Mammary microvascular endothelial cell (primary cell): ENCODE measurements around the gene KLHL17.

DNA sequence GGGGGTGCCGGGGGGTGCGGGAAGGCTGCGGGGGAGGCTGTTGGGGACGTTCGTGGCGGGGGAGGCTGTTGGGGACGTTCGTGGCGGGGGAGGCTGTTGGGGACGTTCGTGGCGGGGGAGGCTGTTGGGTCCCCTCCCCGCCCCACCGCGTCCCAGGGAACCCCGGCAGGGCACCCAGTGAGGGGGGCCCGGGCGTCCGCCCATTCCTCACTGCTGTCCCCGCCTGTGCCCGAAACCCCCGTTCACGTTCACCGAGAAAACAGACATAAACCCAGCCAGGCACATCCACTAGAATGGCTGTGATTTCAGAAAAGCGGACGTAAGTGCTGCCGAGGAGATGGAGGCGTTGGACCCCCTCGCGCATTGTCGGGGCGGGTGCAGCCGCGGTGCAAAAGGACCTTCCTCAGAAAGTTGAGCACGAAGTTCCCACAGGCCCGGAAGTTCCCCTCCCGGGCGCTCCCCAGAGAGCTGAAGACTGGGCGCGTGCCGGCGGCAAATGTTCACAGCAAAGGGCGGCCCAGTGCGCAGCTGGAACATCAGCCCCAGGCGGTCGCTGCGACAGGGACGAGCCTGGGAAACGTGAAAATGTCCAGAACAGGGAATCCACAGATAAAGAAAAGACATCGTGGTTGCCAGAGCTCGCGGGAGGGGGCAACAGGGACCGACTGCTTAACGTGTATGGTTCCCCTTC lies 18.6 kb upstream of the SAMD11 start:
- RAMPAGE, long total RNA = no peak

DNA sequence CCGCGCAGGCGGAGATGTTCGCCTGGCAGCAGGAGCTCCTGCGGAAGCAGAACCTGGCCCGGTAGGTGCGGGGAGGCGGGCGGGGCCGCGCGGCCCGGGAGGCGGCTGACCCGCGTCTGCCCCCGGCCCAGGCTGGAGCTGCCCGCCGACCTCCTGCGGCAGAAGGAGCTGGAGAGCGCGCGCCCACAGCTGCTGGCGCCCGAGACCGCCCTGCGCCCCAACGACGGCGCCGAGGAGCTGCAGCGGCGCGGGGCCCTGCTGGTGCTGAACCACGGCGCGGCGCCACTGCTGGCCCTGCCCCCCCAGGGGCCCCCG lies 16.7 kb downstream of the NOC2L start:
- RAMPAGE, long total RNA = no peak

GRCh38 chr1:960272-961248 lies at the start of gene KLHL17:
Gene KLHL17, plus strand, starts transcription at chr1:960584.
- RAMPAGE, long total RNA = no peak

GRCh38 chr1:974541-975562 lies 7.0 kb downstream of the PERM1 start:
- RAMPAGE, long total RNA = no peak

- RAMPAGE, long total RNA = no peak
These were observed 1.4 kb downstream of the AGRN start for GRCh38 chr1:1021096-1021977.

DNA sequence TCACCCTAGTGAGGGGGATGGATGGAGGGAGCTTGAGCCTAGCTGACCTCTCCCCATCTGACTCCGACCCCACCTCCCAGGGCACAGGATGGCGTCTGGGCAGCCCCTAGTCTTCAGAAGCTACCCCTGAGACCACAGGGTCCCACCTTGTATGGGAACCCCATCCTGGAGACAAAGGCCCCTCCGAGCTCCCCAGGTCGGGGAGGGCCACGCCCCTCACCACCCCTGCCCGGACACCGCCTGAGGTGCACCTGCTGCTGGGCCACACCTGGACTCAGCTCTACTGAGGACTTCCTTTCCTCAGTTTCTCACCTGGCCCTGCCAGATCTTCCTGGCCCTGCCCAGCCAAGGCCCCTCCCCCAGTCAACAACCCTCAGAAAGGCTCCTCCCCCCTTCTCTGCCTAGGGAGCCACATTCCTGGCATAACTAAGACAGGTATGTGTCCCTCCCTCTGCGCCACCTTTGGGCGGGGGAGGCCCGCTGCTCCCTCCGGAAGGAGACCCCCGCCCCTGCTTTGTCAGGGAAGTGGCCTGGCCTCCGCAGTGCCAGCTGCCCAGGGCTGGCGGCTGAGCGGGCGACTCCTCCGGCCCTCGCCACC lies 4.6 kb downstream of the AGRN start:
- RAMPAGE, long total RNA = no peak

- RAMPAGE, long total RNA = no peak
These were observed 25.8 kb downstream of the AGRN start for GRCh38 chr1:1045559-1046301.

DNA sequence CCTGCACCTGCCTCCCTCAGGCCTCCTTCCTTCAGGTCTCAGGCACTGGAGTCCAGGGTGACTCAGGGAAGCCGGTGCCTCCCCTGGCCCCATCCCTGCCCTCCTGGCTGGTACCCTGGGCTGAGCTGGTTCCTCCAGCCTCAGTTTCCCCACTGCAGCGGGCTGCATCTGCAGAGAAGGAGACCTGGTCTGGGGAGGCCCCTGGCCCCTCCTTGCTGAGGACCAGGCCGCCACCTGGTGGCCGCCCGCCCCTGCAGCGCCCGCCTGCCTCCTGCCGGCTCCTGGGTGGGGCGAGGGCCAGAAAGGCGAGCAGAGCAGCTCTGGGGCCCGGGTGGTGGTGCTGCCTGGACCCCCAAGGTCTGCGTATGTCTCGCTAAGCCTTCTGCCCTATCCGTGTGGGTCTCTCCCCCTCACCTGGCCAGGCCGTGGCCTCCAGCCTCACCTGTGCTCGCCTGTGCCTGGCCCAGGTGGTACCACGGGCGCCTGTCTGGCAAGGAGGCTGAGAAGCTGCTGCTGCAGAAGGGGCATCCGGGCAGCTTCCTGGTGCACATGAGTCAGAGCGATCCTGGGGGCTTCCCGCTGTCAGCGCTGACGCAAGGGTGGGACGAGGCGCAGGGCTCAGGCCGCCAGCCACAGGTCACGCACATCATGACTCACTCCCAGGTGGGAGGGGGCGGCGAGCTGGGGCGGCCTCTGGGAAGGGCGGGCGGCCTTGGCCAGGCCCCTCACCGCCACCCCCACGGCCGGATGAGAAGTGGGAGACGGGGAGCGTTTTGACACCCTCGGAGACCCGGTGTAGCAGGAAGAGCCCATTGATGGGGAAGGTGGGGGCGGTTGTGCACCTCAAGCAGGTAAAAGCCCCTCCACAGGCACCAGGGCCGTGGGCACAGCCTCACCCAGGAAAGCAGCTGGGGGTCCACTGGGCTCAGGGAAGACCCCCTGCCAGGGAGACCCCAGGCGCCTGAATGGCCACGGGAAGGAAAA lies 10.1 kb downstream of the RNF223 start:
- RAMPAGE, long total RNA = no peak

DNA sequence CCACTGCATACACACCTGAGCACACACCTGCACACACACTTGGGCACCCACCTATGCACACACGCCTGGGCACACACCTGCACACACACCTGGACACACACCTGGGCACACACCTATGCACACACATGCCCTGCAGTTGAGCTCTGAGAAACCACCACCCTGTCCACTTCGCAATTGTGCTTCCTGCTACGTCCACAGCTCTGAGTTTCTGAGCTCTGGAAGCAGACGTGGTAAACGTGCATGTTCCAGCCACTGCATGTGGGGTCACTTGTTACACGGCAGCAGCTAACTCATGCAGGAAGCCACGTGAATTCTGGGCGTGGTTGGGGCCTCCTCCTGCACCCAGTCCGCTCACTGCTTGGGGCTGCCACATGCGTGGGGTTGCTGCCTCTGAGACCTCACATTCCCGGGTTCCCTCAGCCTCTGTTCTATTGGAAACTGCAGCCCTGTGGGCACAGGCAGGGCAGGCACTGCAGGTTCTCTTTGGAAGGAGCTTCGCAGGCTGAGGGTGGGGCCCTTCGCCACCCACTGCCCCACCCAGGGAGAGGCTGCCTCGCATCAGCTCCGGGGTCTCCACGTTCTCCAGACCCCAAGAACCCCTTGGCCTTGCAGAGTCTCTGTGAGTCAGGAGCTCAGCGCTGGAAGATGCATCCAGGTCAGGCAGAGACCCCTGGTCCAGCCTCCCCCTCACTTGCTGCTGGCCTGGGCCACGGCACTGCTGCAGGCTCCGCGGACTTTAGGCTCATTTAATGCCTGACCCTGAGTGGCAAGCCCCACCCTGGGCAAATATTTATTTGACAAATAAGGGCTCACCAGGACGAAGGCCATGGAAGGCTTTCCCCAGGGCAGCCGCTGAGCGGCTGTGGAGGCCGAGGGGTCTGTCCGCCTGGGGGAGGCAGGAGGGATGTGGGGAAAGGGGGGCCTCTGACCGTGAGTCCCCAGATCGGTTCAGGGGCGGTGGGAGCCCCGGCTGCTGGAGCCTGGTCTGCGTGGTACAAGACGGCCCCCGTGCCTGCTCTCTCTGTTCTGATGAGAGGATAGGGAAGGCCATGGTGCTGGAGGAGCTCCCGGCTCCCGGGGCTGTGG lies 8.6 kb upstream of the C1orf159 start:
- RAMPAGE, long total RNA = no peak

DNA sequence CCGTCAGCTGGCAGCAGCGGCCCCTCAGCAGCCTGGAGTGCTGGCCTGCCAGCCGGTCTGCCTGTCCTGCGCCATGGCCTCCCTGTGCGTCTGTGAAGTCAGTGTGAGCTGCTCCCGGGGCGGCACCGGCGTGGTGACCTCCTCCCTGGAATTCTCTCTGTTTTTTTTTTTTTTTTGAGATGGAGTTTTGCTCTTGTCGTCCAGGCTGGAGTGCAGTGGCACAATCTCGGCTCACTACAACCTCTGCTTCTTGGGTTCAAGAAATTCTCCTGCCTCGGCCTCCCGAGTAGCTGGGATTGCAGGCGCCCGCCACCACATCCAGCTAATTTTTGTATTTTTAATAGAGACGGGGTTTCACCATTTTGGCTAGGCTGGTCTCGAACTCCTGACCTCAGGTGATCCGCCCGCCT lies 10.3 kb upstream of the C1orf159 start:
- RAMPAGE, long total RNA = no peak

- RAMPAGE, long total RNA = no peak
These were observed 17.5 kb upstream of the C1orf159 start for GRCh38 chr1:1133355-1133816.

DNA sequence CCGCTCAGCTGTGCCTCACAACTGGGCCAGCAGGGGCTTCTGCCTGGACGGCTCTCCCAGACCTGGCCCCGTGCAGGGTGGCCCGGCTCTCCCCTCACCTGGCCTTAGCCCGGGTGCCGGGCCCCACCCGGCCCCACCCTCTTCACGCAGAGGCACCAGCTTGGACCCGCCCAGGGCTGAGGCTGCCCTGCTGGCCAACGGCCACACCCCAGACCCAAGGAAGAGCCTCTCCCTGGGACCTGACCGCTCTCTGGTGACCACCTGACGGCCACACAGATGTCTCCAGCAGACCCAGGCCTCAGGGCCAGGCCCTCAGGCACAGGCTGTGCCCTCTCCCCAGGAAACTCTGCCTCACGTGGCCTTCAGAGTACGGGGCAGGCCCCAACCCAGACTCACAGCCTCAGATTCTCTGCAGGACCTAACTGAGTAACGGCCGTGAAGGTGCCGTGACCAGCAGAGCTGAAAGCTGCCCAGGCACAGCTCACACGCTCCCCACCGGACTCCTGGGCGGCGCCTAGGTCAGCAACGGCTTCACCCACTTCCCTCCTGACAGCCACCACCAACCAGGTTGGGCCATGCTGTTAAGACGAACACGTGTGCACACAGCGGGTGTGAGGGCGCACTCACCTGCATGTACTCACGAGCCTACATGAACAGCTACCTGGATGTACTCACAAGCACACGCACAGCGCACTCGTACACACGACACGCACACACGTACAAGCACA lies 8.5 kb upstream of the TNFRSF4 start:
- RAMPAGE, long total RNA = no peak

DNA sequence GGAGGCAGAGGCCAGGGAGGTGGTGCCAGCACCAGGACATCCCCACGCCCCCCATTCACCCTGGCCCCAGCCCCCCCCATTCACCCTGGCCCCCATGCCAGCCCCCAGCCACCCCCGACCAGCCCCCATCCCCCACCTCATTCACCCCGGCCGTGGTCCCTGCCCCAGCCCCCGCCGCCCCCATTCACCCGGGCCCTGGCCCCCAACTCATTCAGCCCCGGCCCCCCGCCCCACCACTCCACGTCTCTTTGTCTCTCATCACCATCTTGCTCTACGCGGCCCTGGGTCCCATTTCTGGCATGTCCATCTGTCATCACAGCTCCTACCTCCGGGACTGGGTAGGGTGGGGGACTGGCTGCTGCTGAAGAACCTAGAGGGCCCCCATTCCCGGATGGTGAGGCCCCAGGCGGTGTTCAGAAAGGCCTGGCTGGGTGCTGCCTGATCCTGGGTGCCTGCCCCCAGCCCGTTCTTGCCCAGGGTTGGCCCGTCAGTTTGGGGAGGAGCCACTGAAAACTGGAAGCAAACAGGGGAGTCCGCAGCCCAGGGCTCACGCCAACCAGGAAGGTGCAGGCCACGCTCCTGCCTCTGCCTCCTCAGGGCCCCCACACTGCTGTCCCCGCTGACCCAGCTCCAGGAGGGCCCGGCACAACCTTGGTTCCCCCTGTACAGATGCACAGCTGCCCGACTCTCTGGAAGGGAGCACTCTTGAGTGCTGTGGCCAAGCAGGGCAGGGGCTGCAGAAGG lies 5.8 kb downstream of the C1QTNF12 start:
- RAMPAGE, long total RNA = no peak

- RAMPAGE, long total RNA = no peak
These were observed 2.2 kb downstream of the PUSL1 start for GRCh38 chr1:1310598-1310927.

DNA sequence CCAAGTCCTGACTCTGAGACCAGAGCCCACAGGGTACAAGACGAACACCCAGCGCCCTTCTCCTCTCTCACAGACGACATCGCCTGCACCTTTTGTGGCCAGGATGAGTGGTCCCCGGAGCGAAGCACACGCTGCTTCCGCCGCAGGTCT lies 2.2 kb downstream of the TAS1R3 start:
- RAMPAGE, long total RNA = no peak

DNA sequence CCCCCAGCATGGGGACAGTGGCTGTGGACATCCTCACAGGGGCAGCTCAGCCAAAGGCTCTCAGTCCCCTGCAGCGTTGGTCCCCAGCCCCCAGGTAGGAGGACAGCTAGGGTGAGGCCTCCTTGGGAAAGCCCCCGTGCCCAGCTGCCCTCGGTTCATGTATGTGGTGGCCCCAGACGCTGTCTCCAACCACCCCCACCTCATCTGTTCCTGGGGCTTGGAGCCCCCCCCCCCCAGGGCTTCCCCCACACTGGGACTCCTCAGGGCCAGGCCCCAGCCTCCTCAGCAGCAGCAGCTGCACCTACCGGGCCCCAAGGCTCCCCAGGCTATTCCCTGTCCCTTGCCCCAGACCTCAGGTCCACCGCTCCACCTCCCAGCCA lies 6.2 kb downstream of the DVL1 start:
- RAMPAGE, long total RNA = no peak

GRCh38 chr1:1359224-1360325 lies 1.2 kb upstream of the MXRA8 start:
- RAMPAGE, long total RNA = no peak

GRCh38 chr1:1387681-1388610 lies 11.2 kb downstream of the CCNL2 start:
- RAMPAGE, long total RNA = no peak

DNA sequence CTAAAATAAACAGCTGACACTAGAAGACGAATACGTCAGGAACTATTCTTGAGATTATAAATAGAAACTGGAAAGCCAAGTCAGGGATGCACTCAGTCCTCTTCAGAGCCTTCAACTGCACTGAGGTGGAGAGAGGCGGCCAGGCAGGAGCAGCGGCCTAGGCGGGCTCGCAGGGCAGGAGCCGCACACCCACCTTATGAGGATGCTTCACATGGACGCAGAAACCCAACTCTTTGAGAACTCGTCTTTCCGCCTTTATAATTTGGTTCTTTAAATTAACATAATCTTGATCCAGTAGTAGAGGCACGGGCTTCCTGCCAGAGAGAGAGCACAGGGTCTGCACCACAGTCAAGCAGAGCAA lies 4.0 kb downstream of the CCNL2 start:
- RAMPAGE, long total RNA = no peak

GRCh38 chr1:1399689-1400764 lies 892 bp upstream of the CCNL2 start:
- RAMPAGE, long total RNA = no peak